SK-N-SH (cell line): ENCODE measurements around the gene RAG2.

GRCh38 chr11:34659150-34659899 lies 38.4 kb downstream of the EHF start:
- RRBS: no CpG with 5 or more reads among the region's 4 CpGs
CAGE:
- cytosol, long polyA plus RNA: no peak
- long polyA plus RNA: no peak
- nucleus, long polyA plus RNA: no peak

GRCh38 chr11:34692077-34692940 lies 71.4 kb downstream of the EHF start:
- RRBS: no CpG with 5 or more reads among the region's 35 CpGs
CAGE:
- cytosol, long polyA plus RNA: no peak
- long polyA plus RNA: no peak
- nucleus, long polyA plus RNA: no peak

- RRBS: no CpG with 5 or more reads among the region's 2 CpGs
CAGE:
- cytosol, long polyA plus RNA: no peak
- long polyA plus RNA: no peak
- nucleus, long polyA plus RNA: no peak
Measured at GRCh38 chr11:34784565-34784954, 131.6 kb downstream of the APIP start.

- RRBS: no CpG with 5 or more reads among the region's 5 CpGs
CAGE:
- cytosol, long polyA plus RNA: no peak
- long polyA plus RNA: no peak
- nucleus, long polyA plus RNA: no peak
Measured at GRCh38 chr11:35029727-35030485, 109.1 kb upstream of the CD44 start.

GRCh38 chr11:35172904-35173585 lies 34.1 kb downstream of the CD44 start:
- RRBS: no CpG with 5 or more reads among the region's 3 CpGs
CAGE:
- cytosol, long polyA plus RNA: no peak
- long polyA plus RNA: no peak
- nucleus, long polyA plus RNA: no peak

DNA sequence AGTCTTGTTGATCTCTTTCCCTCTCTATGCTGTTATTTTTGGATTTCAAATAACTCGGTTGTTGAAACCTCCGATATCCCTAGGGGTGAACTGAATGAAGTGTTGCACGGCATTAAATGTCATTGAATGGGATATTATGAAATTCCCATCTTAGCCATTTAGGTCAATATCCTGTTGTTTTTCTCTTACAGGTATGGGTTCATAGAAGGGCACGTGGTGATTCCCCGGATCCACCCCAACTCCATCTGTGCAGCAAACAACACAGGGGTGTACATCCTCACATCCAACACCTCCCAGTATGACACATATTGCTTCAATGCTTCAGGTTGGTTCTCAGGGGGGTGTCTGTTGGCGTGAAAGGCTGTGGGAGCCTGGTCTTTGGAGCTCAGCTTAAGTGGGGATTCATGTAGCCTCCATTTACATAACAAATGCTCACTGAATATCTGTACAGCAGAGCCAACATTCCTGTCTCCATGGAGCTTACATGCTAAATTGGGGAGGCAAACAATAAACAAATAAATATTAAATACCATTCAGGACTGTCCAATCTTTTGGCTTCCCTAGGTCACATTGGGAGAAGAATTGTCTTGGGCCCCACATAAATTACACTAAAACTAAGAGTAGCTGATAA lies 41.2 kb downstream of the CD44 start:
- RRBS: no CpG with 5 or more reads among the region's 6 CpGs
CAGE:
- cytosol, long polyA plus RNA: no peak
- long polyA plus RNA: no peak
- nucleus, long polyA plus RNA: no peak

- RRBS: no CpG with 5 or more reads among the region's 4 CpGs
CAGE:
- cytosol, long polyA plus RNA: no peak
- long polyA plus RNA: no peak
- nucleus, long polyA plus RNA: no peak
Measured at GRCh38 chr11:35221389-35221854, 82.5 kb downstream of the CD44 start.

DNA sequence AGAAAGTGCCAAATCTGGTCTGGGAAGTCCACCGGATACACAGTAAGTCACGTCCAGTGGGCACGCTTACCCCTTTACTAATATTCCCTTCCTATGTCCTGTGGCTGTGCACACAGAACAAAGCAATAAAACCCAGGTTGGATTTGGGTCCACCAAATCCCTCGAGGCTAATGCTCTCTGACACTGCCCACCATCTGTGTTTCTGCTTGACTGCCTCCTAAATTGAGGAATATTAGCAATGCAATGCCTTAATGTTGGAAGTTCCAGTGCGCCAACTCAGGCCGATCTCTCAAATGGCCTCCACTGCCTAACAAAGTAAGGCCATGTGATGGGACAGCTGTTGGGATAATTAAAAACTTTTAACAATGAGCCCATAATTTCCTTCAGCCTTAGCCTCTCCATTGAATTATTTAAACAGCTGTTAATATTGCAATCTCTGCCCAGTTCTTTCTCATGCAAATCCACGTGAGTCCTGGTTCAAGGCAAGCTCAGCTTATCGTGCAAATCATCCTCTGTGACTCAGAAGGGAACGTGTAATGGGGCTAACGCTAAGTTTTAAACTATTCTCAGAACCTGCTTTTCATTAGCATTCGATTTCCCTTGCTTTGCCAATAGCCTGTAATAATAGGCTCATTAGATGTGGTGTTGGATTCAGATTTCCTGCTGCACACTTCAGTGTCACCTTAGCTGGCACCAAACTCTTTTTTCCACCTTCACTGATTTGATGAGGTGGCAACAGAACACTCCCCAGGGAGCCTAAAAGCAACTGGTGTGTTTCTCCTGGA lies 97.4 kb downstream of the SLC1A2 start:
- RRBS: no CpG with 5 or more reads among the region's 11 CpGs
CAGE:
- cytosol, long polyA plus RNA: no peak
- long polyA plus RNA: no peak
- nucleus, long polyA plus RNA: no peak

- RRBS: 2% methylated on average over 47 of the region's 105 CpGs
CAGE:
- cytosol, long polyA plus RNA: no peak
- long polyA plus RNA: no peak
- nucleus, long polyA plus RNA: no peak
Measured at GRCh38 chr11:35618685-35619508, 637 bp downstream of the FJX1 start.

DNA sequence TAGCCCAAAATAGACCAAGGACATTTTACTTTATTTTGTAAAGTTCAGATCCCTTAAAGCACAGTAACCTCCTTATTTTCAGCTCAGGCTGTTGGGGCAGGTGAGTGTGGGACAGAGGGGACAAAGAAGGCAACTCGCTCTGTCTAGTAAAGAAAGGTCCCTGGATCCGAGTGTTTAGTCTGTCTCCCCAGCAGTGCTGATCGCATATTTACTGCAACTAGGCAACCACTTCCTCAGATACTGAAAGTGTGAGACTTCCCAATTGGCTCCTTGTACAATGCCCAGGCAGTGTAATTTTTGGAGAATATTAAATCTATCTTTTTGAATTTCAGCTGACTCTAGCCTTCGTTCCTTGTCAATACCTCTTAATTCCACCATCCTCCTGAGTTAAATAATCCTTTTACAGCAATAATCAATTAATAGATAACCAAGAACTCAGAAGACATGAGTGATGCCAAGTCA lies 138.4 kb downstream of the TRIM44 start:
- RRBS: no CpG with 5 or more reads among the region's 4 CpGs
CAGE:
- cytosol, long polyA plus RNA: no peak
- long polyA plus RNA: no peak
- nucleus, long polyA plus RNA: no peak

GRCh38 chr11:35978749-35979233 lies 34.9 kb downstream of the LDLRAD3 start:
- RRBS: no CpG with 5 or more reads among the region's 3 CpGs
CAGE:
- cytosol, long polyA plus RNA: no peak
- long polyA plus RNA: no peak
- nucleus, long polyA plus RNA: no peak

- RRBS: no CpG with 5 or more reads among the region's 5 CpGs
CAGE:
- cytosol, long polyA plus RNA: no peak
- long polyA plus RNA: no peak
- nucleus, long polyA plus RNA: no peak
Measured at GRCh38 chr11:36012423-36012888, 68.6 kb downstream of the LDLRAD3 start.

GRCh38 chr11:36364478-36365069 lies 68.5 kb downstream of the PRR5L start:
- RRBS: no CpG with 5 or more reads among the region's 6 CpGs
CAGE:
- cytosol, long polyA plus RNA: no peak
- long polyA plus RNA: no peak
- nucleus, long polyA plus RNA: no peak

DNA sequence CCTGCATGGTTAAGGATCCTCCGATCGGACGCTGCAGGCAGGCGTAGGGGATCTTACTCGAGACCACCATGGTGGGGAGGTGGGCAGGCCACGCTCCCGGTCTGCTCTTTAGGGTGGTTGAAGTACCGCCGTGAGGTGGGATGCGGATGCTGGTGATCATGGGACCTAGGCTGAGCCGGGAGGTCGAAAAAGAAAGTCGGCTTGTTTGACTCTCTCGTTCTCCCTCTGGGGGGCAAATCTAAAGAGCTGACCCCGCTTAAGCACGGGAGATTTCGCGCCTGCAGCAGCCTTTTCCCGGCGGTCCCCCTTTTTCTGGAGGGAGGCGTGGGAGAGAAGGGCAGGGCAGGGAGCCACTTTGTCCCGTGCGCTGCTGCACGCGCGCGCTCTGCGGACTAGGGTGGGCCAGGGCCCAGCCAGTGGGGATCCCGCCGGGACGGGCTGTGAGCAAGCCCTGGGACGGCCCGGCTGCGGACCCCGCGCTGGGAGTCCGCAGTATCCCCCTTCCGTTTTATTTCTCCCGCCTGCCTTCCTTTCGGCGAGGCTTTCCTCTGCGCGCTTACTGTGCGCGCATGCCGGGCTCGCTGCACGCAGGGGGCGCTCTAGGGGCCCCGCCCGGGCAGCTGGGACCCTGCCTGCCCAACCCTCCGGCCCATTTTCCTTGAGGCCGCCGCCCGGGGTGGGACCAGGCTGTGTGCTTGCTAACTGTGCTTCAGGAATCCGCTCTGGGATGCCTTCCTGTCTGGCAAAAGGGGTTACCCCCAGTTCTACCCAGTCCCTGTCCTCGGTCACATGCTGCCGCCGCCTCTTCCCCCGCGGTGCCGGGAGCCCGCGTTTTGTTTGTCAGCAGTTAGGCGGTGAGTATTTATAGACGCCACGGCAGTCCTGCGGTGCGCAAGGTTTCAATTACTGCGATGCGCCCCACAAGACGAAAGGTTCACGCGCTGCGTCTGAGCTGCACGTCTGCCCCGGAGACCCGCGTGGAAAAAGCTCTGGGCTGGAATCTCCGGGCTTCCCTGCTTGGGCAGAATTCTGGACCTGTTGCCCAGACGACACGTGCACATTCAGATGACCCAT lies 81.1 kb downstream of the PRR5L start:
- RRBS: 1% methylated on average over 27 of the region's 82 CpGs
CAGE:
- cytosol, long polyA plus RNA: no peak
- long polyA plus RNA: no peak
- nucleus, long polyA plus RNA: no peak

DNA sequence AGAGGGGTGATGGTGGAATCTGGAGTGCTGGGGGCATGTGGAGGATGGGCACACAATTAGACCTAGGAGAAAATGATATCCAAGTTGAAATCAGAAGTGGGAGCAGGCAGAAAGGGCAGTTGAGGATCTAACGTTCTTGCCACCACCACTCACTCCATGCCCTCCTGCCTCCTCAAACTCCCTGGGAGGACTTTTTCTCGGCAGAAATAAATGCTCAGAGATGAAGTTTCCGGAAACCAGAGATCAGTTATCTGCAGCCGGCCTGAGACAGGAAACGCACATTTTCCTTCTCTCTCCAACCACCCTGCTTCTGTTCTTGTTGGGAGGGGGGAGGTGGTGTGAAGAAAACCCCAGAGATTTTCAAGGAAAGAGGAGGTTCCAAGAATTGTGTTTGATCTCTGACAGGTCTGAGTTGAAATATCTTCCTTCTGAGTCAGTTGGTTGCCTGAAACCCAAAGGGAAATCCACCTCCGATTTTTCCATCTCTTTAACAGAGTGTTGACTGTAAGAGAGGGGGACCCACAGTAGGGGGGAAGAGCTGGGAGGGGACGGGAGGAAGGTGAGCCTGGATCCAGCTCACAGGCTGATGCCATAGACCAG lies 100.9 kb downstream of the TRAF6 start:
- RRBS: no CpG with 5 or more reads among the region's 7 CpGs
CAGE:
- cytosol, long polyA plus RNA: no peak
- long polyA plus RNA: no peak
- nucleus, long polyA plus RNA: no peak

DNA sequence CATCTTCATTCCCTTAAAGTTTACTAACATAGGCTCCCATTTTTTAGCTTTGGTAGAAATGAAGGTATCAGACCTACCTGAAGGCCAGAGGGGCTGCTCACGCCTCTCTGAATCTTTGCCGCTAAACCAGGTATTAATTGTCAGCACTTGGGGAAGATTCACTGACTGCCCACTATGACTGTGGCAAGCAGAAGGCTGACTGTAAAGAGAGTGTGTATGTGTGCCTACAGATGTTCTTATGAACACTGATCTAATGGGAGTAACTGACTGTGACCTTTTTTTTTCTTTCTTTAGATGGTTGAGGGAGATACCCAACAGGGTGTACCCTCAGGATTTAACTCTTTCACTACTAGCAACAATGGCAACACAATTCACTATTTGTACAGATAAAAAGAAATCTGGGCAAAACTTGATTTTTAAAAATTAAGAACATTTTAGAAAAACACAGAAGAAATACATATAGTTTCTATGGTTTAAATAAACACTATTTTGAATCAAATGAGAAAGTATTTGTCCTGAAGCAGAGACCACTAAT lies at the start of gene RAG2:
Gene RAG2, minus strand, starts transcription at position 212 of the 535 bp plus-strand sequence.
- RRBS: no CpG with 5 or more reads among the region's 2 CpGs
CAGE:
- cytosol, long polyA plus RNA: no peak
- long polyA plus RNA: no peak
- nucleus, long polyA plus RNA: no peak

DNA sequence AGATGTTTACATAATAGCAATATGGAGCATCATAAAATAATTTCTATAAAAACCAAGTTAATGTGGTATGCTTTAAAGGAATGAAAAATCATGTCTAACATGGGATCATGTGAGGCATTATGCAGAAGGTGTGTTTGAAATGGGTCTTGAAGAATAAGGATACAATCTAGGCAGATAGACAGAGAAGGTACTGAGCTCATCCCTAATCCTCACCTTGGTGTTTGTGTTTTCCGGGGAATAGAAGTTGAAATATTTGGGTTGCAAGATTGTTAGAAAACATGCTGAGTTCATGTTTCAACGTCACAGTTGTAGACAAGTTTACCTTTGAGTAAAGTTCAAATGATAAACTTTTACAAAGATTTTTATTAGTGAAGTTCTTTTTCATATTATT lies 853.1 kb upstream of the RAG2 start:
- RRBS: no CpG with 5 or more reads among the region's 2 CpGs
CAGE:
- cytosol, long polyA plus RNA: no peak
- long polyA plus RNA: no peak
- nucleus, long polyA plus RNA: no peak

DNA sequence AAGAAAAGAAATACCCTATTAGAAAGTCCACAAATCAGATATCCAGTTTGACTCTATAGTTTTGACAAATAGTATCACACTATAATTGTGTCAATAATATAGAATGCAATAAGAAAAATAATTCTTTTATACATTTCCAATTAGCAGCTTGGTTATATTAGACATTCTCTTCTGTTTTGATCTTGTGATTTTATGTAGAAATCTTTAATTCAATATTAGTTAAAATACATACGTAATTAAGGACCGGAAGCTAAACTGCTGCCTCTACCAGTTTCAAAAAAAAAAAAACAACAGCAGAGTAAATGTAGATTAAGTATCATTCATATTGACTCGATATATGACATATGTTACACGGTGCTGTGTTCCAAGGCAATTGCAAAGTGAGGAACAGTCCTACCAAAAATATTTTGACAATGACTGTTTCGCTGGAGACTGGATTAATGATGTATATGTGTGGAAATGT lies 1910.4 kb upstream of the RAG2 start:
- RRBS: no CpG with 5 or more reads among the region's 5 CpGs
CAGE:
- cytosol, long polyA plus RNA: no peak
- long polyA plus RNA: no peak
- nucleus, long polyA plus RNA: no peak

DNA sequence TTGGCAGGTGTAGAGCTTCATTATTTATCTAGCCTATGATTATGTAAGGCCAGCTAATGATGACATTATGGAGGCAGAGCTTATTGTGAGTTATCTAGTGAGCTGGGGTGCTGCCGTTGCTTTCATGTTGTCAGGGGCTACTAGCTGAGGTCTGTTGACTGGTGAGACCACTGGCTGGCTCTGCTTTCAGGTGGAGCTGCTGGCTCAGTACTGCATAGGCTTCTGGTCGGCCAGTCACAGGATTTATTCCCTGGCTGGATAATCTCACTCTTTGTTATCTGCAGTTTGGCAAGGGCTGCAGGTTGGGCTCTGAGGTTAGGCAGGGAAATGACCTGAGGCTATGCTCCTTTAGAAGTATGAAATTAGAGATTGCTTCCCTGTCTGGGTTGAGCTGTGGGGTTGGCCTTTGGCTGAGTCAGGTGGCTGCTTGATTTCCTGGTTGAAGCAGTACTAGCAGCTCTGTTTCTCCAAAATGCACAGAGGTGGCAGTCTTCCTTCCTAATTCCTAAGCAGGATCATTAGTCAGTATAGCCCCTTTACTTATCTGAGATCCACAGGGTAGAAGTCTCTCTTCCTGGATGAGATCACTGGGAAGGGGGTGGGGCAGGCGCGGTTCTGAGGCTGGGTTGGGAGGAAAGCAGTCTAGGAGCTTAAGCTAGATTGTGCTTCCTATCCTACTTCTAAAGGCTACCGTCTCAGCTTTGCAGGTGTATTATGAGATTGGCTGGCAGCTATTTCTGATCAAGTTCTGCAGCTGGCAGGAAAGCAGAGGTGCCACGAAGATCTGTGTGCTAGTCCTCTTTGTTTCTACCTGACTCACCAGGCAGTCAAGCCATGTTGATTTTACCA lies 1917.6 kb downstream of the LRRC4C start:
- RRBS: no CpG with 5 or more reads among the region's 6 CpGs
CAGE:
- cytosol, long polyA plus RNA: no peak
- long polyA plus RNA: no peak
- nucleus, long polyA plus RNA: no peak

DNA sequence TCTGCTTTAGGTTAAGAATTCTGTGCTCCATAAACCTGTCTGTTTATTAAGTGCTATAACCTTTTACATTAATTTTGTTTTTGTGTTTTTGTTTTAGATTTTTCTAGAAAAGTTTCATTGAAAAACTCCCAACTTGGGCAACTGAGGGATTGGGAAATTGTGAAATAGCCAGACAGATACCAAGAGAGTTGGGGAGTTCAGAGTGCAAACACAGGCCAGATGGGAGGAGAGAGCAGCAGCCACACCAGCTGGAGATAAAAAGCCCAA lies 1642.3 kb downstream of the LRRC4C start:
CAGE:
- cytosol, long polyA plus RNA: no peak
- long polyA plus RNA: no peak
- nucleus, long polyA plus RNA: no peak